ENCODE measurements around the genes SINHCAF and BICD1.

DNA sequence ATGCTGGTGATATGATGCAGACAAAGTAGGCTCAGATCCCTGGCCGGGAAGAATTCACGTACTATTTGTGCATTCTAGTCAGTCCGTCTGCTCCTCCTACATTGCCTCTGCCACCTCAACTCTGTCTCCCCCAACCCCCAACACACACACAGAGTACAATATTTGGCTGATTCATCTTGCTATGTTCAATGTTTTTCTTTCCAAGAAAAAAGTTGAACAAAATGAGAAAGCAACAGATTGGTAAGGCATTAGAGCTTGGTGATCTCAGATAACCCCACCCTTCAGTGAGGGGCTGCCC lies 66.1 kb upstream of the TSPAN11 start:
- PRO-cap, 7 experiments: peak in 1 of 7 experiments; most common minus-strand start position 127 of the sequence (in 1)
- RAMPAGE, long total RNA, 2 experiments: no peak in any of the 2 experiments

DNA sequence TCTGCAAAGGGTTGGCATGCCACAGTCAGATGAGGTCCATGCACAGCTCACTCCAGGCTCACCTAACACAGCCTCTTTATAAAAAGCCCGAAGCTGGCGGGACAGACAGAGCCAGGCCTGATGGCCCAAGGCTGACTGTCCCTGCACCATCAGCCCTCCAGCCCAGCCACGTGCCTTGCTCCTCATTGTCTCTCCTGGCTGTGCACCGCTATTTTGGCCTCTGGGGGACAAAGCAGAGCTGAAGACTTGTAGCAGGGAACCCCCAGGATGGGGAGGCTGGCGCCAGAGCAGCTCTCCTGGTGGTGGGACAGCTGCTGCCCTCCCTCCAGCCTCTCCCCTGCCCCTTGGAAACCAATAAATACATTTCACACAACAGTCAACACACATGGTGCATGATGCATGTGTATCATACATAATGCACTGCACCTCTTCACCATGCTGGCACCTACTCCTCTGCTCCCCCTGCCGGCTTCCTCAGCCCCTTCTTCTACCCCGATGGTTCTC lies 61.6 kb upstream of the DDX11 start:
- PRO-cap, 7 experiments: no peak in any of the 7 experiments
- RAMPAGE, long total RNA, 2 experiments: no peak in any of the 2 experiments

GRCh38 chr12:31083759-31084135 lies 10.1 kb downstream of the DDX11 start:
- PRO-cap, 7 experiments: no peak in any of the 7 experiments
- RAMPAGE, long total RNA, 2 experiments: no peak in any of the 2 experiments

DNA sequence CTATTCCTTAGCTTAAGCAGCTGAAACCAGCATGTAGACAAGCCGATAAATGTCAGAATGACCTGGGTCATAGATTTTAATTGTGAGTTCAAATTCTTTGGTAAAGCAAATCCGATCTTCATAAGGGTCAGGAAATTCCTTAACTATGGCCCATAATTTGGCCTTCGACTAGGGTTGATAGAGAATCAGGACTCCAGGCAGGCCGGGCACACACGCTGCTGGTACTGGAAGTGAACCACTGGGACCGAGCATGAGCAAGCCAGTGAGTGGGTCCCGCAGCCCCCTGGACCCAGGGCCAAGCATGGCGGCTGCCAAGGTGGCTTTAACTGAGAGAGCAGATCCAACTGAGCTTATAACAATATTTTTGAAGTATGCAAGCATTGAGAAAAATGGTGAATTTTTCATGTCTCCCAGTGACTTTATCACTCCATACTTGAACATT lies 14.6 kb downstream of the SINHCAF start:
- PRO-cap, 7 experiments: no peak in any of the 7 experiments
- RAMPAGE, long total RNA, 2 experiments: no peak in any of the 2 experiments

GRCh38 chr12:31324532-31324735 lies 1.5 kb downstream of the SINHCAF start:
- PRO-cap, 7 experiments: peak in 2 of 7 experiments; most common plus-strand start chr12:31324706 (in 1)
- RAMPAGE, long total RNA, 2 experiments: no peak in any of the 2 experiments

DNA sequence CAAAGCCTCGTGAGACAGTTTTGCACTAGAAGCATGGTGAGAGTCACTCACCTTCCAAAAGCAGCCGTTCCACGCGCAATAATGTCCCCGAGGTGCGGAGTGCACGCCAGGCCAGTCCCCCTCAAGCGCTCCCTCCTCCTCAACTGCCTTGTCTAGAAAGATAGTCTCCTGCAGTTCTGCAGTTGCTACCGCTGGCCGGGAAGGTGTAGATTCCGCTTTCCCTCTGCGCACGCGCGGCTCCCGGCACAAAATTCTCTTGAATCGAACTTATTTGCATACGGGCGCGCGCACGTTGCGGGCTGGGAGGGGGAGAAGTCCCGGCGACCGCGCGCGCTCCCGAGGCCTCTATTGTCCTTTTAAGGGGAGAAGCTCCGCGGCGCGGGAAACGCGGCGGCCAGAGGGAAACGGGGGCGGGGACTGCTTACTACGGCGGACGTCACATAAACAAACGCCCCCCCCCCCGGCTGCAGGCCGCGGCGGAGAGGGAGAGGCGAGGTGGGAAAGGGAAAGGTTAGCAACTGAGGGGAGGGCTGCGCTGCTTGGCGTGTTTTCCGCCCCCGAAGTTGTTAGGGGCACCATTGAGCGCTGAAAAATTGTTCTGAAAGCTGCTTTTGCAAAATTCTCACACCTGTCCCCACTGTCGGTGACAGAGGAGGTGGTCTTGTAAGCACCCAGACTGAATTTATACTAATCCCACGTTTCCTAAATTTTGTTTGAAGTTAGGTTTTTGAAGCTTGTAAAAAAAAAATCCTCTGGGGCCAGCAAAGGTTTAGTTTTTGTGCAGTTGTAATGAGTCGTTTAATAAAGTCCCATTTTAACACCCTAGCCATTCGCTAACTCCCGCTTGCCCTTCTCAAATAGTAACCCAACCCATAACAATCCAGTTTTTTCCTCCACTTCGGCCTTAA lies at the start of gene SINHCAF:
TSS of gene SINHCAF (minus strand) at position 178 of the 908 bp plus-strand sequence.
- PRO-cap, 7 experiments: peak in 7 of 7 experiments; most common plus-strand start position 384 of the sequence (in 7); most common minus-strand start position 178 of the sequence (in 5)
- RAMPAGE, long total RNA, 2 experiments: start-site peak on the minus strand in 2 of 2 experiments, centred at positions 155 to 199 of the sequence, 232 to 811 reads per replicate

DNA sequence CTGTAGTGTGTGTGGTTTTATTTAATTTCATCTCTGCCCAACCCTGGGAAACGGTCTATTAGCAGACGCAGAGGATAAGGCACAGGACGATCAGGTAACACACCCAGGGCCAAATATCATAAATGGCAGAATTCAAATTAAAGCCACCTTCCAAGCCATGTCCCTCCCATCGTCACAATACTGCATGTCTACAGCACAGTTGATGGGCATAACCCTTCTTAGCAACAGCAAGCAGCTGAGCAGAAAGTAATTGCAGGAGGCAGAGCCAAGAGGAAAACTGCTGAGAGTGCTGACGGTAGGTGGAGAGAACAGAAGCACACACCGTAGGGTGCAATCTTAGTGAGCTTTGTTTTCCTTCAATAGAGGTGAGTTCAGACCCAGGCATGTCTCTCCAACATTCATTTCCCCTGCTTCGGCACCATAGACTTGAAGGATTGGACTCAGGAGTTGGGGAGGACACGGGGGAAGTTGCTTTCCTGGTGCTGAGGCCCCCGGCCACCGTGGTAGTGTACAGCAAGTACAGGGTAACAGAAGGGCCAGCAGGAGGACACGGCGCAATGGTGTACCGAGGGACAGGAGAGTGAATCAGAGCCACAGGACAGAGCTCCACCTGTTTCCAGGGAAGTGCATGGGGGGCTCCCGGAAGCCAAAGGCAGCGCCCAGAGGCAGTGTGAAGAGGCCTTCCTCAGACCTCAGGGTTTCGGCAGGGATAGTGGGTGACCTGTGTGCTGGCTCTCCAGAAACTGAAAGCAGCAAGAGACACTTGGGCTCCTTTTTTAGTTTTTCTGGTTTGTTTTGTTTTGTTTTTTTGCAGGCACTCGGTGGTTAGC lies 36.2 kb upstream of the SINHCAF start:
- PRO-cap, 7 experiments: no peak in any of the 7 experiments
- RAMPAGE, long total RNA, 2 experiments: no peak in any of the 2 experiments

DNA sequence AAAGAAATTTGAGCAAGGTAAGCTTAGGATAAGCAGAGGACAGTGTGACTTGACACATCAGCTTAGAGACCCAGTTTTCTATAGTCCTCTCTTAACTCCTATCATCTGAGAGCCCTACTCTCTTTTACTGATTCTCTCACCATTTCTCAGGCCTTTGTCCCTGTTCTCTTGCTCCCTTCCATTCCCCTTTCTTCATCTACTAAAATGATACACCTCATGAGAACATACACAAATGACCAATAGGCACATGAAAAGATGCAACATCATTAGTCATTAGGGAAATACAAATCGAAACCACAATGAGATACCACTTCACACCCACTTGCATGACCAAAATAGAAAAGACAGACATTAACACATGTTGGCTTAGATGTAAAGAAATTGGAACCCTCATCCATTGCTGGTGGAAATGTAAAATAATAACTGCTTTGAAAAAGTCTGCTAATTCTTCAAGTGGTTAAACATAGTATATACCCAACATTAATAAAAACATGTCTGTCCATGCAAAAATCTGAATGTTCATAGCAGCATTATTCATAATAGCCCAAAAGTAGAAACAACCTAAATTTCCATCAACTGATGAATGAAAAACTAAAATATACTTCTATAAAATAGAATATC lies 66.1 kb downstream of the DENND5B start:
- PRO-cap, 7 experiments: no peak in any of the 7 experiments
- RAMPAGE, long total RNA, 2 experiments: no peak in any of the 2 experiments

DNA sequence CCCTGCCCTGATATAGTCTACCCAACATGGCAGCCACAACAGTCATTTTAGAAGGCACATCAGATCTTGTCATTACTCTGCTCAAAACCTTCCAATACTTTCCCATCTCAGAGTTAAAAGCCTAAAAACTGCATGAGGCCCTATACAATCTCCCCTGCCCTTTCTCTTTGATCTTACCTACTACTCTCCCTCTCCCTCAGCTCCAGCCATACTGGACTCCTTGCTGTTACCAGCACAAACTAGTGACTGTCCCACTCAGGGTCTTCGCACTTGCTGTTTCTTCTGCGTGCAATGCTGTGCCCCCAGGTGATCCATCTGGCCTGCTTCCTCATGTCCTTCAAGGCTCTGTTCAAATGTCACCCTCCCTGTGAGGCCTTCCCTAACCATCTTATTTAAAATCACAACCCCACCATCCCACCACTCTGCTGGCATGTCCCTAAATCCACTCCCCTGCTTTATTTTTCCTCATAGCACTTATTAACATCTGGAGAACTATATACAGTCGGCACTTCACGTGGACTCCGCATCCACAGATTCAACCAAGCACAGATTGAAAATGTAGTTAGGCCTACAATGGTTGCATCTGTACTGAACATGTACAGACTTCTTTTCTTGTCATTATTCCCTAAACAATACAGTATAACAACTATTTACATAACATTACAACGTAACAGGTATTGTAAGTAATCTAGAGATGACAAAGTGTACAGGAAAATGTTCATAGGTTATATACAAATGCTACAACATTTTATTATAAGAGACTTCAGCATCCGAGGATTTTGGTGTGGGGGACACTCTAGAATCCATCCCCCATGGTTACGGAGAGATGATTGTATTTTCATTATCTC lies 2.8 kb downstream of the DENND5B start:
- PRO-cap, 7 experiments: no peak in any of the 7 experiments
- RAMPAGE, long total RNA, 2 experiments: no peak in any of the 2 experiments

DNA sequence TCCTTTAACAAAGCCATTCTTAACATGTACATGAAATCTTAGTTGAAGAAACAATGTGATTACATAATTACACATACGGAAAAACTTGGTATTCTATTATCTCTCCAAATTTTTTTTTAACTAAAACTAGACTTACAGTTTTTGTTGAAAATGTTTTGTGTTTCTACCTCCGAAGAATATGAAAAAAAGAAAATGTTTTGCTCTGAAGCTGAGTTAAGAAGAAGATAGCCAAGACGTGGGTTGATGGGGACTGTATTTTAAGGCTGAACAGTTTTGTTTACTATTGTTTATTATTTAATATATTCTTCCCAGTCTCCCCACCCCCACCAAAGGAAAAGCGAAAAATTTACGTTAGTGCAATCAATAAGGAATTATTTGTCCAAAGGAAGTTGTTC lies 1.7 kb downstream of the DENND5B start:
- PRO-cap, 7 experiments: peak in 1 of 7 experiments; most common minus-strand start position 246 of the sequence (in 1)
- RAMPAGE, long total RNA, 2 experiments: no peak in any of the 2 experiments

DNA sequence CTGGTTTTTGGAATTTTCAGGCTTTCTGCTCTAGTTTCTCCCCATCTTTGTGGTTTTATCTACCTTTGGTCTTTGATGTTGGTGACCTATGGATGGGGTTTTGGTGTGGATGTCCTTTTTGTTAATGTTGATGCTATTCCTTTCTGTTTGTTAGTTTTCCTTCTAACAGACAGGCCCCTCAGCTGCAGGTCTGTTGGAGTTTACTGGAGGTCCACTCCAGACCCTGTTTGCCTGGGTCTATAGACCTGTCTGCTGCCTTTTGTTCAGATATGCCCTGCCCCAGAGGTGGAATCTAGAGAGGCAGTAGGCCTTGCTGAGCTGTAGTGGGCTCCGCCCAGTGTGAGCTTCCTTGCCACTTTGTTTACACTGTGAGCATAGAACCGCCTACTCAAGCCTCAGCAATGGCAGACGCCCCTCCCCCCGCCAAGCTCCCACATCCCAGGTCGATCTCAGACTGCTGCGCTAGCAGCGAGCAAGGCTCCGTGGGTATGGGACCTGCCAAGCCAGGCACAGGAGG lies 10.3 kb downstream of the AMN1 start:
- PRO-cap, 7 experiments: no peak in any of the 7 experiments
- RAMPAGE, long total RNA, 2 experiments: no peak in any of the 2 experiments

DNA sequence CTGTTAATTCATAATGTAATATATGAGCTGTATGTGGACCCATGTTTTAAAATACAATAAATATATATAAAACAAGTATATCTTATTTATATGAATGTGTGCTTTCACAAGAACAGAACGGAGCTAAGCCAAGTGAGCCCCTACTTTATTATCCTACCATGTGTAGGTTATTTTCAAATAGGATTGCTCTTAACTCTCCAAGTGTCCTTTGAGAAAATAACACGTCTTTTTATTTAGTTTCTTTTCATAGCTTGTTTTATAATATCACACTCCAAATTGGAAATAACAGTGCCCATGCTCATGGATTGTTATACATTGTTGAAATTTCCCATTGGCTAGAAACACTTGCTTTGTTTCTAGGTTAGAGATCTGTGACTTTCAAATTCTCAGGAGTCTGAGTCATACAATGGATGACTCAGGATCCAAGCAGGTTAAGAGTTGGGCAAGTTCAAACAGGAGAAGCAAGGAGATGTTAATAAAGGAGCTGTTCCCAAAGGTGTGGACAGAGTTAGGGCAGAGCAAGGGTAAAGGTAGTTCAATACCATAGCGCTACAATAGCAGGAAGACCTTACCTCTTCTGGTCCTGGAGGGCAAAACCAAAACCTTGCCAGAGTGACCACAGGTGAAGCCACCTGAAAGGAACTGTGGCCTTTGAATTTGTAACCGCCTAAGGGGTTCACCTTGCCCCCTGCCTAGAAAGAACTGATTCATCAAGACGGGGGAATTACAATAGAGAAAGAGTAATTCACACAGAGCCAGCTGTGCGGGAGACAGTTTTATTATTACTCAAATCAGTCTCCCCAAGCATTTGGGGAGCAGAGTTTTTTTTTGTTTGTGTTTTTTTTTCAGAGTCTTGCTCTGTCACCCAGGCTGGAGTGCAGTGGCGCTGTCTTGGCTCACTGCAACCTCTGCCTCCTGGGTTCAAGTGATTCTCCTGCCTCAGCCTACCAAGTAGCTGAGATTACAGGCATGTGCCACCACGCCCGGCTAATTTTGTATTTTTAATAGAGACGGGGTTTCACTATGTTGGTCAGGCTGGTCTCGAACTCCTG lies 4.2 kb upstream of the AMN1 start:
- PRO-cap, 7 experiments: no peak in any of the 7 experiments
- RAMPAGE, long total RNA, 2 experiments: no peak in any of the 2 experiments

DNA sequence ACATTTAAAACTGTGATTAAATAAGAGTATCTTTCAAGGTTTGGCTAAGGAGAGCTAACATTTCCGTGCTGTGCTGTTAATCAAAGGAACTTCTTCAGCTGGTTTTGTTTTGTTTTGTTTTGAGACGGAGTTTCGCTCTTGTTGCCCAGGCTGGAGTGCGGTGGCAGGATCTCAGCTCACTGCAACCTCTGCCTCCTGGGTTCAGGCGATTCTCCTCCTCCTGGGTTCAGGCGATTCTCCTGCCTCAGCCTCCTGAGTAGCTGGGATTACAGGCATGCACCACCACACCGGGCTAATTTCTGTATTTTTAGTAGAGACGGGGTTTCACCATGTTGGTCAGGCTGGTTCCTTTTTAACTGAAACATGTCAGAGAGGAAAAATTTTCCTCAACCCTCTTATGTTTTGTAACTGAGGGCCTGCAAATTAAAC lies 30.6 kb upstream of the RESF1 start:
- PRO-cap, 7 experiments: no peak in any of the 7 experiments
- RAMPAGE, long total RNA, 2 experiments: no peak in any of the 2 experiments

GRCh38 chr12:32105948-32106381 lies 682 bp upstream of the BICD1 start:
- PRO-cap, 7 experiments: peak in 5 of 7 experiments; most common plus-strand start chr12:32106286 (in 5)
- RAMPAGE, long total RNA, 2 experiments: no peak in any of the 2 experiments

DNA sequence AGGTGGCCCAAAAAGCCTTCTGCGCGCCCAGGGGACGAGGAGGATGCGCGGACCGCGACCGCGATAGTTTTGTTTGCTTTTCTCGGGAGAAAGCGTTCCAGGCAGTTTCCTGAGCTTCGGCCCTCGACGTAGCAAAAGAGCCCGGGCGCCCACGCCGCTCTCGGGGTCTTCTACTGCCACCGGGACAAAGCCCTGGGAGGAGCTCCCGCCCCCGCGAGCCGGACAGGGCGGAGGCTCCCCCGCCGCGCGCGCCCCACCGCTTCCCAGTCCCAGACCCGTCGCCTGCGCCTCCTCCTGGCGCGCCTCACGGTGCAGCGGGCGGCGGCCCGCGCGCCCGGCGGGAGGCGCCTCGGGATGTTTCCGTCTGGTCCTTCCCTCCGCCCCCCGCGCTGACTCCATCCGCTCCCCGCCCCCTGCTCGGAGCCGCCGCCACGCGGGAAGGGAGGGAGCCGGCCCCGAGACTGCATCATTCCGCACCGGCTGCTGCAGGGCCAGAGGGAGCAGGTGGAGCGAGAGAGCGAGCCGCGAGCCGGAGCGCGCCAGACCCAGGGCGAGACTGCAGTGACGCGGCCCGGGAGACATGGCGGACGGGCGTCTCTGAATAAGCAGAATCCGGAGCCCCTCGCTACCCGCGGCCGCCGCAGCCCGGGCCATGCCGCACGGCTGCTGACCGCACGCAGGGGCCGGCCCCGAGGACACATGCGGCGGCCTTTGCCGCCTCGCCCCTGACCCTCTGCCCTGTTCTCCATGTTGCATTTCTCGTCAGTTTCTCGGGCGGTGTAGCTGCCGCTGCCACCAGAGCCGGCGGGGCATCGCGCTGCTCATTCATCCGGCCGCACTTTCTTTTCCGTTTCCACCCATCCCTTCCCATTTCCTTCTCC lies at the start of gene BICD1:
TSS of gene BICD1 (plus strand) at position 466 of the 881 bp plus-strand sequence.
- PRO-cap, 7 experiments: peak in 7 of 7 experiments; most common plus-strand start position 494 of the sequence (in 7); most common minus-strand start position 271 of the sequence (in 6)
- RAMPAGE, long total RNA, 2 experiments: no peak in any of the 2 experiments

DNA sequence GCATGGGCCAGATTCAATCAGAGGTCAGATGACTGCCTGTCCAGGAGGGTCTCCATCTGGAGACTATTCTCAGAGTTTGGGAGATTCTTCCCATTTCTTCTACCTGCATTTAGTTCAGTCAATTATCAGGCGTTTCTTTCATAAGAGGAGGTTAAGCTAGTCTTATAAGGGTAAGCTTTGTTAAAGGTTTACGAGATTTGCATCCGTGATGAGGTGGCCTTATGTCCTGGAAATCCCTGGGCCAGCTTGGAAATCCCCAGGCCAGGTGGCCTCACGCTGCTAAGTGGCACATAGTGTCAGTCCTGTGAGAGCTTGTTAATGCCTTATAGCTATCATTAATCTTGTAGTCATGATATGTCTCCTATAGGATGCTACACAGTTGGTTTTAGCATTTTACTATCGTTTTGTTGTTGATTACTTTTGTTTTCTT lies 145.8 kb downstream of the BICD1 start:
- PRO-cap, 7 experiments: no peak in any of the 7 experiments
- RAMPAGE, long total RNA, 2 experiments: no peak in any of the 2 experiments

DNA sequence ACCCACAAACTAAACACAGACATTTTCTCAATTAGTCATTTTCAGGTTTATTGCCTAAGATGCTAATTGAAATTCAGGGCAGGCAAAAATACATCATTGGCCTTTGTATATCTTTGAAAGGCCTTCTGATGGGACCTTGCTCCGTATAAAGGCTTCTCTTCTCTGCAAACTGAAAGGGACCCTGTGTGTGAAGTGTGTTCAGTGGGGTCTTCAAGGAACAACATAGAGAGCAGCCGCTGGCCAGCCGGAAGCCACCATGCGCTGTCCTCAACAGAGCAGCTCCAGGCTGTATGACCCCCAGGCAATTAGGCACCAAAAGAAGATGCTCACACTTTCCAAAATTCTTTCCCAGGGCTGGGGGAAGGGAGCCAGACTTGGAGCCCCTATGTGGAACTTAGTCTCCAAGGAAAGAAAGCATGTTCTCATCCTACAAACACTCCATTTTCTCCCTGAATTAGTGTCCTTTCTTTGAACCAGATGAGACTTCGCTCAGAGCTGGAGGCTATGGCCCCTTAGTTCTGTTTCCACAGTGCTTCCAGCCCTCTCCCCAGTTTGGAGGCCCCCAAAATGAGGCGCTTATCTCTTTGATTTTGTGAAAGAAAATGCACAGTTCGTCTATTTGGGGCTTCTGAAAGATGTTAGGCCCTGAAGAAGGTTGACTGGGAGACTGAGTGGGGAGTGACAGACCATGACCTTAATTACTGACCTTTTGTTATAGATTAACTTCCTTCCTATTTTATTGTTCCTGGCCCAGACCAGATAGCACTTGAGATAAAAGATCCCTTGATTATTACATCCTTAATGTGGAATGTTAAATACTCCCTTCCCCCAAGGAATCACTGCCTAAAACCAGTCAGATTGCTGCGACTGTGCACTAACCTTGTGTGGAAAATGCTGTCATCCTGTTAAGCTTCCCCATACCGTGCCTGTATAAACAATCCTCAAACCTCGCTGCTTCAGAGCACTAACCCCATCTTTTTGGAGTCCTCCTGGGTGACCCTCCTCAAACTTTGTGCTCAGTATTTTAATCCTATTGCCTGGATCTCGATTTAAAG lies 128.3 kb upstream of the FGD4 start:
- PRO-cap, 7 experiments: no peak in any of the 7 experiments
- RAMPAGE, long total RNA, 2 experiments: no peak in any of the 2 experiments

DNA sequence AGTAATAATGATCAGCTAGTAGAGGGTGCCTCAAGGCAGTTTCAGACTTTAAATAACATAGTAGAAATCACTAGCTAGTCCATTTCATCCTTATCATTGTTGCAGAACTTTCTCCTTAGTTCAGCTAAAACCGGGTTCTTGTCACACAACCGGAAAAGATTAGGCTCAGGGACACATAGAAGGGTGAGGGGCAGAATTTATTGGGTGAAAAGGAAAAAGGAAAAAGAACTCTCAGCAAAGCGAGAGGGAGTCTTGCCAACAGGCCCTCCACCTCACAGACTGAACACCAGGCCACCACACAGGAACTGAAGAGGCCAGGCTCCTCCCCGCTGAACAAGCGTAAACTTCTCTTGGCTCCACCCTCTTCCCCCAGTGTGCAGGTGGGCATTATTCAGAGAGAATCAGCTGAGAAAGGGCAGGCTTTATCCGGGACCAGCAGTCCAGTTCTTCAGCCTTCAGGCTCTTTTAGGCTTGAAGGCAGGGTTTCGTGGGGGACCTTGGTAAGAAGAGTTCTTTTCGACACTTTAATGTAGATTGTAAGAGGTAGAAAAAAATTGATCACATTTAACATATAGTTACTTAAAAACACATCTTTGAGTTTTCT lies 125.6 kb upstream of the FGD4 start:
- PRO-cap, 7 experiments: peak in 3 of 7 experiments; most common minus-strand start position 281 of the sequence (in 3)
- RAMPAGE, long total RNA, 2 experiments: no peak in any of the 2 experiments

GRCh38 chr12:32379637-32380021 lies 19.7 kb upstream of the FGD4 start:
- PRO-cap, 7 experiments: no peak in any of the 7 experiments
- RAMPAGE, long total RNA, 2 experiments: no peak in any of the 2 experiments

- PRO-cap, 7 experiments: peak in 2 of 7 experiments; most common plus-strand start chr12:32398946 (in 2)
- RAMPAGE, long total RNA, 2 experiments: no peak in any of the 2 experiments
These were observed 663 bp upstream of the FGD4 start for GRCh38 chr12:32398657-32399133.

All from ovary (tissue), 7 donors.